H1 (cell line): ENCODE measurements around a stretch of chr3.

DNA sequence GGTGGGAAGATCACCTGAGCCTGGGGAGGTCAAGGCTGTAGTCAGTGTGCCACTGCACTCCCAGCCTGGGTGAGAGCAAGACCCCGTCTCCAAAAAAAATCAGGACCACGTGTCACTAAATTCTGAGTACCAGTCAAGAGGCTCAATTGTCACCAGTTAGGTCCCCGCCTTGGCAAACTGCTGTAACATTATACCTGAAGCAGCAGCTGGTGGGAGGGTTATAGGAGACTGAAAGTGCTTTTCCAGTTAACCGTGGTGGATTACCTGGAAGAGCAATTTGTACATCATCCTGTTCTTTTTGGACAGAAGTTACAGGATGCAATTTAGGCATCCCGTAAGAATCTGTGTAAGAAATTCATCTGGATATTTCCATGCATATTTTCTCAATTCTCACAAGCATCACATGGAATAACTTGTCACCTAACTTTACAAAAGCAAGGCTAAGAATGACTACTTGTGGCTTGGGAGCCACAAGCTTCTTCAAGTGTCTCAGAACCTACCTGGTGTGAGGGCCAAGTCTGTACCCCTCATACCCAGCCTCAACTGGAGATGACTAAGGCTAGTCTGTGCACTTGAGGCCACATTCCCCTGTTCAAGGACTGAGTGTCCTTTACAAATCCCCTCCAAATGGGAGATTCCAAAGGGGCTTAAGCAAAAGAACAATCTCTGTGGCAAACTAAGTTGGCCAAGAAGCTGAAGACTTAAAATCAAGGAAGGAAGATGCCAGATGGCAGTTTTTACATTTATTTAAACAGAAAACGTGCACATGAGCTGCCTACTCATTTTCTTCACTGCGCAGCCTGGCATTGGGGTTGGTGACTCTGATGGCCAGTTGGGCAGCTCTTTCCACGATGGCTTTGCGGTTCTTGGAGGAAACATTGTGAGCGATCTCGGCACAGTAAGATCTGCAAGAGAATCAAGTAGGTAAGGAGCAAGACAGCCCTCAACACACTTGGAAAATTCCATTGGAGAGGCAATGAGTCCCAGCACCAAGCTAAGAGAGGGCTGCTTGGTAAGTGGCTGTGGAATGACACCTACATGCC lies 5.7 kb downstream of the RPL32 start:
- RRBS = no CpG with 5 or more reads among the region's 11 CpGs
CAGE:
- cytosol, long polyA plus RNA = no peak
- long polyA plus RNA = no peak
- nucleus, long polyA plus RNA = no peak

DNA sequence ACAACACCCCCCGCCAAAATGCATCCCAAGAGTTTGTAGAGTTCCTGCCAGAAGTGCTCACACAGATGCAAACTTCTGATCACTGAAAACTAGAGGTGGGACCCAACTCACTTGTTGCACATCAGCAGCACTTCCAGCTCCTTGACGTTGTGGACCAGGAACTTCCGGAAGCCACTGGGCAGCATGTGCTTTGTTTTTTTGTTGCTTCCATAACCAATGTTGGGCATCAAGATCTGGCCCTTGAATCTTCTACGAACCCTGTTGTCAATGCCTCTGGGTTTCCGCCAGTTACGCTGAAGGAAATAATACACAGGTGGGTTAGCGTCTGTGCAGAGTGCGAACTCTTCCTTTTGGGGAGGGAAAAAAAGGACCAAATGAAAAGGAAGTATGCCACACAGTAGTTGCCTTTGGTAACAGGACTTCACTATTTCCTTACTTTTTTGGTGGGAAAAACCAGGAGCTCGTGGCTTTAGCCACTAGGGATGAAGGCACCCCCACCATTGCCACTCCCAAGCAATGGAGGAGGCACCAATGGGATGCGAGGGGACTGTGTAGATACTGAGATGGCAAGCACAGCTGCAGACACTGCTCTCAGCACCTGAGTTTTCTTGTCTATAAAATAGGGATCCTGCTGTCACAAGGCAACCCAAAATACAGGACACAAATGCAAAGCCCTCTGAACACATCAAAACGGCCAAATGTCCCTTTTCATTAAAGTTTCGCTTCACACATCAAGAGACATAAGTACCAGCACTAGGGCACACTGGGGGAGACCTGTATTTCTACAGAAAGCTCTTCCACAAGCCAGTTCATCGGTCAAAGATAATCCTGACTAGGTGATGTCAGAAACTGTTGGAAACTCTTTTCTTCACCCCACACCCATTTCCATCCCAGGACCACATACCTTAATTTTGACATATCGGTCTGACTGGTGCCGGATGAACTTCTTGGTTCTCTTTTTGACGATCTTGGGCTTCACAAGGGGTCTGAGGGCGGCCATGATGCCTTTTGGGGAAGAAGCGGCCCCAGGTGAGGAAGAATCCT lies 1.8 kb downstream of the RPL32 start:
- RRBS = no CpG with 5 or more reads among the region's 18 CpGs
CAGE:
- cytosol, long polyA plus RNA = no peak
- long polyA plus RNA = no peak
- nucleus, long polyA plus RNA = no peak

DNA sequence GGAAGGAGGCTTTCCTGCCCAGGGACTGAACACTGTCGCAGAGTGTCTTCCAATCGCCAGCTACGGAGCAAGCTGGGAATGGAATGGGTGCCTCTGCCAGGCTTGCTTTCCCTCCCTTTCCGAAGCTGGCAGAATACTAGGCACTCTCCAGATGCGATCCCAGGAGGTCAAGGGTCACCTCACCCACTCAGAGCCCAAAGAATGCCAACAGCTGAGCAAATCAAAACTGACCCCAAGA lies 1.2 kb downstream of the RPL32 start:
- RRBS = no CpG with 5 or more reads among the region's 5 CpGs
CAGE:
- cytosol, long polyA plus RNA = no peak
- long polyA plus RNA = no peak
- nucleus, long polyA plus RNA = no peak

DNA sequence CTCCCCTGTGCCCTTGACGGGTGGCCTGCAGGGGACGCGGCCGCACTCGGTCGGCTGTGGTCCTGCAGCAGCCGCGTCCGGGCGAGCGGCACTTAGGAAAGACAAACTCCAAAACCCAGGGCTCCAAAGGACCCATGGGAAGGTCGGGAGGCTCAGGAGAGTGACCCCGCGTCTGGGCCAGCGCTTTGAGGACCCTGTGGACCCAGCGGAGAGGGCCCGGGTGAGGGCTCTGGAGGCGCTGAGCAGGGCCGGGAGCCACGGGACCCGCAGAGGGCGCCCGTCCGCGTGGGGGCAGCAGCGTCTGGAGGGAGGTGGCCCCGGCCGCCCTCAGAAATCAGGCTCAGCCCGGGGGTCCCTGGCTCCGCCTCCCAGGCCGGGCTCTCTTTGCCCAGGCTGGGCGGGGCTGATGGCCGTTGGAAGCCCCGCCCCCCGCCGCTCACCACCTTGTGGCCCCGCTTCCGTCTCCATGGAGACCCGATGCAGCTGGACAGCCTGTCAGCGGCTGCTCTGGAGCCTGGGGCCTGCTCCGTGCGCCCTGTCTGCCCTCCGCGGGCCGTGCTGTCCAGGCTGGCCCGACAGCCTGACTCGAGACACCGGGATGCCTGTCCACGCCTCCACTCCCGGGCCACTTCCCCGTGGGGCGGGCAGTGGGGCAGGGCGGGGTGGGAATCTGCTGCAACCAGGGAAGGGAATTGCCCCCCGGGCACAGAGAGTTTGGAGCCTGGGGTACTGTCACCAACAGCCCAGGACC lies 34.7 kb upstream of the RPL32 start:
- RRBS = 3% methylated on average over 3 of the region's 54 CpGs
CAGE:
- cytosol, long polyA plus RNA = no peak
- long polyA plus RNA = no peak
- nucleus, long polyA plus RNA = no peak

GRCh38 chr3:12913095-12913310 lies 71.6 kb upstream of the RPL32 start:
- RRBS = no CpG with 5 or more reads among the region's 3 CpGs
CAGE:
- cytosol, long polyA plus RNA = no peak
- long polyA plus RNA = no peak
- nucleus, long polyA plus RNA = no peak

GRCh38 chr3:12923497-12923982 lies 82.2 kb upstream of the RPL32 start:
- RRBS = 90% methylated on average over 1 of the region's 13 CpGs
CAGE:
- cytosol, long polyA plus RNA = no peak
- long polyA plus RNA = no peak
- nucleus, long polyA plus RNA = no peak

- RRBS = 77% methylated on average over 6 of the region's 26 CpGs
CAGE:
- cytosol, long polyA plus RNA = no peak
- long polyA plus RNA = no peak
- nucleus, long polyA plus RNA = no peak
Observed at GRCh38 chr3:12941557-12942177, 100.3 kb upstream of the RPL32 start.

DNA sequence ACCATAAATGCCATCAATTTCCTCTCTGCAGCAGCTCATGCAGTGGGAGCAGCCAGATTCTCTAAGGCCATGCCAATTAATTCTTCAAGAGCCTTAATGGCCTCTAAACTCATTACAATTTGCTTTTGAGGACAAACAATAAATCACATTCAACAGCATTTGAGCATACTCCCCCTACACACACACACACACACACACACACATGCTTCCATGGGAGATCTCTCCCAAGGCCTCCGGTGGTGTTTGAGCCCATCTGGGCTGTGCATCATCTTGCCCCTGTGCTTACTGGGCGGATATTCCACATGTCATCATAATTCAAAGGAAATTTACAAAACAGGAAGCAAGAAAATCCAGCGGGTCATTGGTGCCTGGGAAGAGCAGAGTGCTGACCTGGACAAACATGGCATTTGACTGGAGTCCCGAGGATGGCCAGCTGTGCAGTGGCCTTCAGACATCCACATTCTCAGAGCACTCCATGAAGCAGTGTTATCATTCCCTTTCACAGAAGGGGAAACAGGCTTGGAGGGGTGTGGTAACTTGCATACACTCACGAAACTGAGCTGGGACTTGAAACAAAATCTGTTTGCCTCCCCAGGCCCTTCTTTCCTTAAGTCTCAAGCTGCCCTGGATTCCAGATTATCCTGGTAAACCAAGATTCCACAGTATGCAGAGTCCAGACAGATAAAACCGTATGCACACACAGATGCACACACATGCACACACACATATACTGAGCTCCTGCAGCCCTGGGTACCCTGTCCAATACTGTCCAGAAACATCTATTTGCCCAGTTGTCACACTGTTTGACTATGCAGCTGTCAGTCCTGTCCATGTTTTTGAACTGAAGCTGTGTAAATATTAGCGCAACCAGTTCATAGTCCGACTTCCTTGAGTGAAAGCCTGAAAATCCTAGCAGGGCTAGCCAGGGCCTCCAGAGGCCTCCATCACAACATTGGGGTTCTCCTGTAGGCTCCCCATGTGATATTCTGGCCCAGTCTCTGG lies 108.8 kb downstream of the IQSEC1 start:
- RRBS = no CpG with 5 or more reads among the region's 8 CpGs
CAGE:
- cytosol, long polyA plus RNA = no peak
- long polyA plus RNA = no peak
- nucleus, long polyA plus RNA = no peak

- RRBS = 2% methylated on average over 15 of the region's 53 CpGs
CAGE:
- cytosol, long polyA plus RNA = no peak
- long polyA plus RNA = no peak
- nucleus, long polyA plus RNA = no peak
Observed at GRCh38 chr3:12966284-12967537, 106.5 kb downstream of the IQSEC1 start.

DNA sequence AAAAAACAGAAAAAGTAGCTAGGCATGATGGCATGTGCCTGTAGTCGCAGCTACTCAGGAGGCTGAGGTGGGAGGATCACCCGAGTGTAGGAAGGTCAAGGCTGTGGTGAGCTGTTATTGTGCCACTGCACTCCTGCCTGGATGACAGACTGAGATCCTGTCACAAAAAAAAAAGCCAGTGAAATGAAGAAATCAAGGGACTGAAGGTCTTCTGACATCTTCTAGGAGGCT lies 101.2 kb downstream of the IQSEC1 start:
- RRBS = no CpG with 5 or more reads among the region's 2 CpGs
CAGE:
- cytosol, long polyA plus RNA = no peak
- long polyA plus RNA = no peak
- nucleus, long polyA plus RNA = no peak

DNA sequence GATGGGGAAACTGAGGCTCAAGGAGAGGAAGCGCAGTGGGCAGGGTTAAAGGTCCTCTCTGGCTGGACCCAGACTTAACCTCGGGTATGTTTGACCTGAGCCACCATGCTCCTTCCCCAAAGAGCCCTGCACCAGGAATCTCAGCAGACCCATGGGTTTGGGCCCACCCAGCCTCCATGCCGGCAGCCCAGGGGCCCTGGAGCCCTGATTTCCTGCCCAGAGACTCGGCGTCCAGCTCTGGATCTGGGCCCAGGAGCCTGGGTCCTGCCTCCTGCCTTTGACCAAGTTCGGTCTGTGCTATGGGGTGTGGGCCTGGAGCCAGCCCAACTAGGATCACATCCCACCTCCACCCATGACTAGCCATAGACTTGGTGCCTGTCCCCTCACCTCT lies 25.5 kb downstream of the IQSEC1 start:
- RRBS = no CpG with 5 or more reads among the region's 6 CpGs
CAGE:
- cytosol, long polyA plus RNA = no peak
- long polyA plus RNA = no peak
- nucleus, long polyA plus RNA = no peak

- RRBS = no CpG with 5 or more reads among the region's 2 CpGs
CAGE:
- cytosol, long polyA plus RNA = no peak
- long polyA plus RNA = no peak
- nucleus, long polyA plus RNA = no peak
Observed at GRCh38 chr3:13149841-13150040, 76.5 kb upstream of the IQSEC1 start.

DNA sequence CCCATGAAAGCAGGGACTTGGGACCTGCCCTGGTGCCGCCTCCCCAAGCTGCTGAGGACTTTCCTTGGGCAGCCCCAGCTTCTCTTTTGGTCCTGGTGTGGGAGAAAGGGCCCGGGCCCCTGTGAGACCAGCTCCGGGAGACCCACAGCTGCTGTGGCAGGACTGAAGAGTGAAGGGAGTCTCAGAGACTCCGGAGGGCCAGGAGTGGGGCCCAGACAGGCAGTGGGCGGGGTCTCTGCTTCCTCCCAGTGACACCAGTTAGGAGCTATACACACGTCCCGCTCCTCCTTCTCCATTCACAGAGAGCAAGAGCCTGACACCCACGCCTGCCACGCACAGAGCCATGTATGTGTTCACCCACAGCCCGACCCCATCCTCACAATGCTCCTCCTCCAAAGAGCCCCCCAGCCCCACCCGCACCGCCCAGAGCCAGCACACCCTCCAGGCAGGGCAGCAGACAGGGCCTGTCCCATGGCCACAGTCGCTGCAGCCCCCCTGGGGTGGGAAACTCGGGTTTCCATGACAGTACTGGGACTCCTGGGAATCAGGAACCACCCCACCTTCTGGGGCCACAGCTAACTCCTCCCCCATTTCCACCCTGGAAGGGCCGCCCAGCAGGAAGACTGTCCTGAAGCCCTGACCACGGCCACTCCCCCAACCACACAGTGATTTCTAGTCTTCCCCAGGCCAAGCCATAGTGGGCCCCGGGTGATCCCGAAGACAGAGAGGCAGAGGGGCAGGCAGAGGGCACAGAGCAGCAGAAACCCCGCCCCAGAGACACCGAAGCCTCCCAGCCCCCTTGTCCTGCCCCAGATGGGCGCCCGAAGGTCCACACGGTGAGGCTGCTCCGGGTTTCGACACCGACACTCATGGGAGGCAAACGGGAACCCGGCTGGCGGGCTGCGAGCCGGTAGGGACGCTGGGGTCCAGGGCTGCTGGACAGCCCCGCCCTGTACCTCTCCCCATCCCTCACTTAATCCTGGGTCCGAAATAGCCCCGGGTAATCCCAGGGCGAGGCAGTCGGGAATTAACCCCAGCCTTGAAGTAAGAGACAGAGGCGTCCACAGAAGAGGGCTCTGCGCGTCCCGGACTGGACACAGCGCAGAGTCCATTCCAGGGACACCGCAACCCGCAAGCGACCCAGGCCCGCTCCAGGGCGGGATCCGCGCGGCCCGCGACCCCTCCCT lies 138.6 kb downstream of the NUP210 start:
- RRBS = 12% methylated on average over 19 of the region's 52 CpGs
CAGE:
- cytosol, long polyA plus RNA = no peak
- long polyA plus RNA = no peak
- nucleus, long polyA plus RNA = no peak

DNA sequence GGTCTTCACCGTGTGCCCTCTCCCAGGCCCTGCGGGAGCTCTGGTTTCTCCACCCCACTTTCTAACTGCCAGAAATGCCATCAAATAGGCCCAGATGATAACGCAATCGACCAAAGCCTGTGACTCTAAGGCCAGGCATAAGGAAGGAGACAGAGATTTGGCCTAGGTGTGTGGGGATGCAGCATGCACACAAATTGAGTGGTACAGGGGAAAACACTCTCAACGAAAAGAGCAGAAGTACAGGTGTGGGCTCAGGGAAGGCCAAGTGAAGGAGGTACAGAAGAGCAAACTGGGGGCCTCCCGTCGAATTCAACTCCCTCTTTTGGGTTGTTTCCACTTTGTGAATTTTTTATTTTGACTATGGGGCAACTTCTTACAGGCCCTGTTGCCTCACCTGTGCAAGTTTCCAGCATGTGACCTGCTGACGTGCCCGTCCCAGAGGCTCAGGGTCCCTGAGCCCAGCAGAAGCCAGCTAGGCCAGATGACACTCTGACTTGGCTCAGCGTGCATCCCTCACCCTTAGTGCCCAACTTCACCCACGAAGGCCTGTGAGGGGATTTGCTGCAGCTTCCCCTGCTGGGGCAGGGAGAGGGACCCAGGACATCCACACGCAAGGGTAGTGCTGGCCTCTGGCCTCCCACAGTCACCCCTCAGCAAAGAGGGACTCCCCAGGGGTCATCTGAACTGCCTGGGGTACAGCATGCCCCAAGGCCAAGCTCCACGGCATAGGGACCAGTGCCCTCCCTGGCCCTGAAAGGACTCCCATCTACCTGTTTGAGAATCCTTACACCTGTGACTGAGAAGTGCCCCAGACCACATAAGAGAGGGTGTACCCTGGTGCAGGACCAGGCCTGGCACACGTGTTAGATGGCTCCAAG lies 4.5 kb downstream of the NUP210 start:
- RRBS = no CpG with 5 or more reads among the region's 14 CpGs
CAGE:
- cytosol, long polyA plus RNA = no peak
- long polyA plus RNA = no peak
- nucleus, long polyA plus RNA = no peak

GRCh38 chr3:13419099-13420193 lies 676 bp downstream of the NUP210 start:
- RRBS = 1% methylated on average over 17 of the region's 100 CpGs
CAGE:
- cytosol, long polyA plus RNA = no peak
- long polyA plus RNA = no peak
- nucleus, long polyA plus RNA = no peak

DNA sequence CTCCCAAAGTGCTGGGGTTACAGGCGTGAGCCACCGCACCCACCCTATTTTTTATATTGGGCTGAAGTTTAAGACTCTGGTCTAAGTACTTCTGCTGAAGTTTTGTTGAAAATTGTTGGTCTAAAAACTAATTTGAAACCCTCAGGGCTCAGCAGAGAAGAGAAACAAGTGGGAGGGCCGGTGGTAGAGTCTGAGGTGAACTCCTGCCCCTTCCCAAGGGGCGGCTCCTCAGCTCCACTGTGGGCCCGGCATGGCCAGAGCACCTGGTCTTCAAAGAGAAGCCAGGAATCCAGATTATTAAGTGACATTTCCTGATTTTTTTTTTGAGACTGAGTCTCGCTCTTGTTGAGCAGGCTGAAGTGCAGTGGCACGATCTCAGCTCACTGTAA lies 4.1 kb downstream of the HDAC11 start:
- RRBS = 91% methylated on average over 3 of the region's 7 CpGs
CAGE:
- cytosol, long polyA plus RNA = no peak
- long polyA plus RNA = no peak
- nucleus, long polyA plus RNA = no peak

- RRBS = 90% methylated on average over 3 of the region's 21 CpGs
CAGE:
- cytosol, long polyA plus RNA = no peak
- long polyA plus RNA = no peak
- nucleus, long polyA plus RNA = no peak
Observed at GRCh38 chr3:13517062-13517792, 31.7 kb upstream of the FBLN2 start.

GRCh38 chr3:13553451-13553939 lies 4.6 kb downstream of the FBLN2 start:
- RRBS = no CpG with 5 or more reads among the region's 18 CpGs
CAGE:
- cytosol, long polyA plus RNA = no peak
- long polyA plus RNA = no peak
- nucleus, long polyA plus RNA = no peak

- RRBS = 94% methylated on average over 4 of the region's 54 CpGs
CAGE:
- cytosol, long polyA plus RNA = no peak
- long polyA plus RNA = no peak
- nucleus, long polyA plus RNA = no peak
Observed at GRCh38 chr3:13570420-13571501, 21.8 kb downstream of the FBLN2 start.

DNA sequence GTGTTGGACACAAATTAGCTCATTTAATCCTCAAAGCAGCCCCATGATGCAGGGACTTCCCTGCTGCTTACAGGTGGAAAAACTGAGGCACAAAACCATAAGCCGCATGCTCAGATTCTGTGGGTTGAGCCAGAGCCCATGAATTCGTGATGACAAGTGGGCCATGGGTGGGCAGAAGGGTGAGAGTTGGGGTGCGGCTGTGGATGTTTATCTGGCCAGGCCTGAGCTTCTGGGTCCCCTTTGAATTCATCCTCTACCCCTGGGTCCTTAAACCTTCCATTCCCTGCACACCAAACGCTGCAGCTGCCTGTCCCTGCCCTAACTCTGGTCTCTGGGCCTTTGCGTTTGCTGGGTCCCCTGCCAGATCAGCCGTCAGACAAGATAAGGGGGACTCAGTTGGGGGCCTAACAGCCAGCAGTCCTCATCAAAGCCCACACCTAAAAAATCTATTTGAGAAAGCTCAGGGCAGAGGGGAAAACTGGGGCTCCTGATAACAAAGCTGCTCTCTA lies 26.3 kb downstream of the FBLN2 start:
- RRBS = no CpG with 5 or more reads among the region's 6 CpGs
CAGE:
- cytosol, long polyA plus RNA = no peak
- long polyA plus RNA = no peak
- nucleus, long polyA plus RNA = no peak